ENCODE data around the genes MPHOSPH8, MICU2 and FGF9.

GRCh38 chr13:18297368-18297800 is 884.2 kb downstream of the TUBA3C start:
- PRO-cap: no peak

GRCh38 chr13:19181921-19182123 is 198 bp upstream of the TUBA3C start:
- PRO-cap: no peak

GRCh38 chr13:19632926-19633877 is at the start of gene MPHOSPH8:
Gene MPHOSPH8, plus strand, starts transcription at chr13:19633659.
- PRO-cap: bidirectional peak, plus-strand start at chr13:19633724, minus-strand start at chr13:19633495

GRCh38 chr13:19690313-19691371 is 57.2 kb downstream of the MPHOSPH8 start:
- PRO-cap: no peak

- PRO-cap: bidirectional peak, plus-strand start at chr13:19862979, minus-strand start at chr13:19862929
Observed at GRCh38 chr13:19862311-19863189, 899 bp downstream of the ZMYM5 start.

- PRO-cap: bidirectional peak, plus-strand start at chr13:20175052, minus-strand start at chr13:20174844
Observed at GRCh38 chr13:20174561-20175393, 13.9 kb upstream of the GJA3 start.

GRCh38 chr13:20475642-20476281 is 49.9 kb downstream of the CRYL1 start:
- PRO-cap: no peak

DNA sequence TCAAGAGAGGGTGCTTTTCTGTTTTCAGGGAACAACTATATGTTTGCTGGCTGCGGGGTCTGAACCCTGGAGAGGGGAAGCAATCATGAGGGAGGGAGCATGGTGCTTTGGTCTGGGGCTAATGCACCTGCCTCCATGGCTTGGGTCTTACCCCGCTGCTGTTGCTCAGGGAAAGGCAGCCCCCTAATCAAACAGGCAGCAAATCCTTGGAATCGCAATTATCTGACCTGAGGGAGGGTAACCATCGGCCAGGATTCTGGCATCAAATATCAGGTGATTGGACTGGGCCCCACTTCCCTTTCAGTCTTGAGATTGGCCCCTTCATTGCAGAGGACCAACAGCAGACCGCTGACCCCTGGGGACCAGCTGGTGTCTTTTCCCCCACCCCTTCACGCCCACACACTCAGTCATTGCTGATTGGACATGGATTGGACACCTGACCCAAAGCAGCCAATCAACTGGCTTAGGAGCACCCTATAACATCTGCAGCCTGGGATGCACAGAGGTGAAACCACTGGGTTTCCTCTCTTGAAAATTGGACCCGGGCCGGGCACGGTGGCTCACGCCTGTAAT is 5.3 kb downstream of the CRYL1 start:
- PRO-cap: no peak

- PRO-cap: bidirectional peak, plus-strand start at chr13:20566878, minus-strand start at chr13:20566809; bidirectional peak, plus-strand start at chr13:20567162, minus-strand start at chr13:20566932
Observed at GRCh38 chr13:20566394-20566962, 479 bp upstream of the IFT88 start.

GRCh38 chr13:21049775-21050114 is 11.6 kb downstream of the LATS2 start:
- PRO-cap: no peak

DNA sequence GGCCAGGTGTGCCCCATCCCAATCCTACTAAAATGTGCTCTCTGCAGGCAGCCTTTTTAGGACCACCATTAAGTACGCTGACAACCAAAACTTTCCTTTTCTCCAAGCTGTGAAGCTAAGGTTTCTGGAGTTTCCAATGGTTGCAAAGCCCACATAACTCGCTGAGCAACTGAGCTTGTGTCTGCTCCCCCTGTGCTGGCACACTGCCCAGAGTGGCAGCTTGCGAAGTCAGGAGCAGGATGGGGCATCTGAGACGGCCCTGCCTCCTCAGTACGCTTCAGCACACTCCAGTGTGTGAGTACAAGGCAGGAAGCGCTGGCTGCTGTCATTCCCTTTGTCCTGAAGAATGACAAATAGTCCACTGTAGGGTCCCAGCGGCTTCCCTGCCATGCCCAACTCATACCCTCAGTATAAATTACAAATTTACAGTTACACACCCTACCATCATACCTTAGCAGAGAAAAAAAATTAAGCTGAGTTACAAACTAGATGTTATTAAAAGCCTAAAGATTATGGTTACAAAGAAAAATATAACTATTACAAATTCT is 15.1 kb upstream of the SAP18 start:
- PRO-cap: no peak

GRCh38 chr13:21143769-21143968 is 3.8 kb downstream of the SAP18 start:
- PRO-cap: no peak

DNA sequence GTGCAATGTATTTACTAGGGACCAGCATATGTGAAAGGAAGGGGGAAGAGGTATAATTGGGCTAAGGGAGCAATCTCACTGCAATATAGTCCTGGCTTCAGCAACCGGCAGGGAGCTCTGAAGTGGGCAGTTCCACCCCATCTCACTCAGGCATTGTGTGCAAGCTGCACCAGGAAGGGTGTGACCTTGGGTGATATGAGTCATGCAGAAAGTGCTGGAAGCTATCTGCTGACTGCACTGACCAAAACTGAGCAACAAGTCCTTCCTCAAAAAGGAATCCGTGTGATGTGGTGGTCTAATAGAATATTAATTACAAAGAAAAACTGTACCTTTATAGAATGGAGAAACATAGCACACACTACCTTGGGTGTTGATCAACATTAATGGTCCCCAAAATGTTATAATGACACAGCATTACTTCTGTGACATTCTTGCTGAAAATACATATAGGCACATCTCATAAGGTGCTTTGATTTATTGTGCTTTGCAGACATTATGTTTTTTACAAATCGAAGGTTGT is 23.2 kb downstream of the ZDHHC20 start:
- PRO-cap: no peak

DNA sequence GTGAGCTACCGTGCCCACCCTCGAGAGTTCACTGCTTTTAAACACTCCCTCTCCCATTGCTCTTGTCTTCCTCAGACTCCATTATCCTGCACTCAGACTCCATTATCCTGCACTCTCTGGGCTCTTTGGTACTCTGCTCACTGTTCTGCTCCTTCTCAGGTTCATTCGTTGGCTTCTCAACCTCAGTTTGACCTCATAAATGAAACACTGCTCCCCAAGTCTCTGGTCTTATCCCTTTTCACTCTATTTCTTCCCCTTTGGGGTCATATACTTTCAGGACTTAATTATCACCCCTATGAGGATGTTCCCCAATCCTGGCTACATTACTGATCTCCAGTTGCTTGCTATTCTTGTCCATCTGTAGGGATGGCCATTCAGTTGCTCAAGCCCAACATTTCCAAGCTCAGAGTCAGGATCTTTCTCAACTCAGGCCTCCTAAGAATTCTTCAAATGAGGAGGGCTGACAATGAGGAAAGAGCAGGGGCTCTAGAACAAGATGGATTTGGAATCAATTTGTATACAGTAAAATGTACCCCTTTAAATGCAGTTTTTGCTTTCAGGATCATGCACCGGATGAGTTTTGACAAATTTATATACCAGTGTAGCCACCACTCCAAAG is 60.3 kb upstream of the ZDHHC20 start:
- PRO-cap: no peak

DNA sequence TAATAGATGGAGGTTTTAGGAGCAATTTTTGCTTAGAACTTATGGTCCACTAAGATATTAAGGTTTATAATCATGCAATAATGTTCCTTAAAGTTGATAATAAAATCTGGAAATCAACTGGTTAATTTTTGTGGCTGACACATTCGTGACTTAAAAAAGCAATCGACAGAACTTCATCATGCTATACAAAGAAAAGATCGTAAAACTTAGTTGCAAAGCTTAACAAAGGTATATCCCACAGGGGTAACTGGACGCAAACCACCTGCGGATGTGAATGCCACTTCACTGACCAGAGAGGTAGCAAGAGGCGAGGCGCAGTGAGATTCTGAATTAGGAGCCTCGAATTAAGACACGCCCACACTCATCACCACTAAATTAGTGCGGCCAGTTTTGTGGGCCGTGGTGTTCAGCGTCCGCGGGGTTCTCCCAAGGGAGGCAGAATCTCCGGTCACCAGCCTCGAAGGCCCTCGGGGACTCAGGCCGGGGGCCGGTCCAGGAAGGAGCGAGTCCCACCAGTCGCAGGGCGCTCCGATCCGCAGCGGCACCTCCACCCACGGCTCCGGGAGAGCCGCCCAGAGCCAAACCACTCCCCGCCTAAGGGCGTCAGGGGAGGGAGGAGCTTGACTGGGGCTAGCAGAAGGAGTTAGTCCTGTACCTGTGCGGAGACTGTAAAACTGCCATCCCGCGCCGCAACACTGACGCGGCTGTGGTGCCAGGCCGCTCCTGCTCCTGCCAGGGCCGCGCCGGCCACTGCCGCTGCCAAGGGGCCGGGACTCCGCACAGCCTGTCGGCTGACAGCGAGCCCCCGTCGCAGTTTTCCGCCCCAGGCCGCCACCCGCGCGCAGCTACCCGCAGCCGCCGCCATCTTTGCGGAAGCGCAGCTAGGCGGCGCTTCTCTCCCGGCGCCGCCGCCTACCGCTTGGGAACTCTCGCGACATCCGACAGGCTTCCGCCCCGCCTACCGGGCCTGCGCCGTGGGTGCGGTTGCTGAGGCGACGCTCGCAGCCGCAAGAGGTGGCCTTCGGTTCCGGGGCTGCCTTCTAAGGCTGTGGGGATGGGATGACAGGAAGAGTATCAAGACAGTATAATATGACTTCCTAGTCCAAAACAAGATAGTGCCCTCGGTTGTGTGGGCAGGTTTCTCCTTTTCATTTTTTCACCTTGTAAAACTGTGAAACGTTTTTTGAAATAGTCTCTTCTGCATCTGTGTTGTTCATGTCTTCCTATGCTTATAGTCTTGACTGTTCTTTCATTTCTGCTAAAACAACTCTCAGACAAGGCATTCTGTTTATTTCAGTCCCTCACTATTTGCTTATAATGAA is at the start of gene MICU2:
Gene MICU2, minus strand, starts transcription at position 887 of the 1,322 bp plus-strand sequence.
- PRO-cap: bidirectional peak, plus-strand start at position 378 of the sequence, minus-strand start at position 276 of the sequence; bidirectional peak, plus-strand start at position 669 of the sequence, minus-strand start at position 555 of the sequence; bidirectional peak, plus-strand start at position 987 of the sequence, minus-strand start at position 869 of the sequence

DNA sequence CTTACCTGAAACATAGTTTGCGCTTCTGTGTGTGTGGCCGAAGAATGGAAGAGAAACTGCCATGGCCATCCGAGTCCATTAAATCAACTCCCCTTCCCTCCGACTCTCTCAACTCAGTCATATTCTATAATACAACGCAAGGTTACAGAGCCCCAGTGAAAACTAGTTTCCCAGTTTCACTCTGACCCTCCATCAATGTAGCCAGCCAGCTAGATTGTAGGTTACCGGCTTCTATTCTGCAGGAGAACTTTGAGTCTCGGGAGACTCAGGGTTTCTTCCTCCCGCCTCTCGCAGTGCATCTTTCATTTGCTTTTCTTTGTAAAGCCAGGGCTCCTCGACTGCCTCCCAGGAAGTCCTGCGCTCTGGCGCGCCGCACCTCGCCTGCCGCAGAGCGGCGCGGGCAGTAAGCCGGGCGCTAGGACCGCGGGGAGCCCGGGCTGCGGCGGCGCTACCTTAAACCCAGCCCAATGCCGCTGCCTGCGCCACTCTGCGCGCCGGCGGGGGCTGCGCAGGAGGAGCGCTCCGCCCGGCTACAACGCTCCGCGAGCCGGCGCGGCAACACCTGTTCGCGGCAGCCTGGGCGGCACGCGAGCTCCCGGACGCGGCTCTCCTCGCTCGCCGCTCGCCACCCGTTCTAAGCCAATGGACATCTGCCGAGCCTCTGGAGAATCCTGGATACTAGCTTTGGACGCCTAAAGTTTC is at the start of gene FGF9:
Gene FGF9, plus strand, starts transcription at position 482 of the 702 bp plus-strand sequence.
- PRO-cap: unidirectional peak, plus-strand start at position 485 of the sequence

GRCh38 chr13:22462096-22462664 is 718.6 kb upstream of the SGCG start:
- PRO-cap: no peak

- PRO-cap: no peak
Observed at GRCh38 chr13:22915270-22916121, 265.3 kb upstream of the SGCG start.

DNA sequence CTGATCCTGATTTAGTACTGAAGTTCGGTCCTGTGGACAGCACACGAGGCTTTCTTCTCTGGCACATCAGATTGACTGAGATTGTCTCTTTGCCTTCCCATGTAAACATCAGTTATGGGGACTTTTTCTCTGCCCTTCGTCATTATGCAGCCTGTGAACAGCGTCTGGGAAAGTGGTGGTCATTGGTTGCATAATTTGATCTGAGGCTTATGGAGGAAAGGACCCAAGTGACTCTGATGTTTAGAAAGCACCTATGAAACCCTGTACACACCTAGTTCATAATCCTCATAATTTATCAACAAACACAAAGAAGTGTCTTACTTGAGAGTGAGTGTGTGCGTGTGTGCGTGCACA is 264.5 kb upstream of the SGCG start:
- PRO-cap: no peak

- PRO-cap: no peak
Observed at GRCh38 chr13:23330773-23331563, 102.5 kb downstream of the SACS start.